ENCODE results near the gene VPS9D1.

DNA sequence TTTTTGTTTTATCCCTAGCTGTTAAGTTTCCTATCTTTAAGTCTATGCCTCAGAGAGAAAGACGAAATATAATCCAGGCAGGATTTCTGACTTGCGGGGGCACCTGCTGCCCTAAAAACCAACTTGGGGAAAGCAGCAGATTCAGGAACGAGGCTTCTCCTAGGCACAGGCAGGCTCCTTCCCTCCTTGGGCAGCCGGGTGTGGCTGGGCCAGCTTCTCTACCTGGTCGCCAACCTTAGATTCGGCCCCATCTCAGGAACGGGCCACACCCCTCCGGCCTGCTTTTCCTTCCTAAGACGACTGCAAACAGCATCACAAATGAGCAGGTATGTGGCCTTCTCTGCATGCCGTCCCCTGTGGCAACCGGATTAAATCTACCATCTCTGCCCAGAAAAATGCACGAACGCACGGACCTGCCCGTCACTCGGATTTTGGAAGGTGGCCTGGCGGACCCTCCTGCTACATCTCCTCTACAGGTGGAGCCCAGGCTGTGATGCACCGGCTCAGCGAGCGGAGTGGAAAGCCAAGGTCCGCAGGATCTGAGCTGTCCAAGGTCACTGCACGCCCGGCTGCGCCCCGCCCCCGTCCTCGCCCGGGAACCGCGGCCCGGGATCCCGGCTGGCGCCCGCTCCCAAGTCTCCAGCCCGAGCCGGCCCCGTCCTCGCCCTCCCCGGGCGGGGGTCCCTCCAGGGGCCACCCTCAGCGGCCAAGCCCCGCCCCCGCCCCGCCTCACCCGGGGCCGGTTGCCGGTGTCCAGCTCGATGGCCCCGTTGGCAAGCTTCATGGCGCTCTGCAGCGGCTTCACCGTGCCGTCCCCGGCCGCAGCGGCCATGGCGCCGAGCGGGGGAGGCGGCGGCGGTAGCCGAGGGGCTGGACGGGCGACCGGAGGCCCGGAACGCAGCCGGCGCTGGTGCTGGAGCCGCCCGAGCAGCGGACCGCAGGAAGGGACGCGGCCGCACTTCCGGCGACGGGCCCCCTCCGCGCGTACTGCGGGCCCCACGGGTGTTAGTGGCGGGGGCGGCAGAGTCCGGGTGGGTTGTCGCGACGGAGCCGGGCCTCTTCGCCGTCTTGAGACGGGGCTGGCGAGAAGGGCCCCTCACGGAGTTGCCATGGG is at the start of gene VPS9D1:
Gene VPS9D1 (minus strand): TSS at position 869 of the 1,114 bp plus-strand sequence.
- RRBS: 2% methylated on average over 69 of the region's 97 CpGs
CAGE:
- cytosol, long polyA plus RNA: start-site peak on the minus strand centred at position 670 of the sequence, 152 bp wide, 23 and 15 reads in 2 replicates; start-site peak on the minus strand centred at position 878 of the sequence, 80 bp wide, 68 and 152 reads in 2 replicates
- long polyA plus RNA: start-site peak on the minus strand centred at position 876 of the sequence, 82 bp wide, 218 and 126 reads in 2 replicates
- nucleus, long polyA plus RNA: start-site peak on the minus strand centred at position 876 of the sequence, 82 bp wide, 793 and 1,401 reads in 2 replicates

GRCh38 chr16:89722626-89722948 is 1.2 kb downstream of the ZNF276 start:
- RRBS: no CpG with 5 or more reads among the region's 20 CpGs
CAGE:
- cytosol, long polyA plus RNA: no peak
- long polyA plus RNA: no peak
- nucleus, long polyA plus RNA: no peak

DNA sequence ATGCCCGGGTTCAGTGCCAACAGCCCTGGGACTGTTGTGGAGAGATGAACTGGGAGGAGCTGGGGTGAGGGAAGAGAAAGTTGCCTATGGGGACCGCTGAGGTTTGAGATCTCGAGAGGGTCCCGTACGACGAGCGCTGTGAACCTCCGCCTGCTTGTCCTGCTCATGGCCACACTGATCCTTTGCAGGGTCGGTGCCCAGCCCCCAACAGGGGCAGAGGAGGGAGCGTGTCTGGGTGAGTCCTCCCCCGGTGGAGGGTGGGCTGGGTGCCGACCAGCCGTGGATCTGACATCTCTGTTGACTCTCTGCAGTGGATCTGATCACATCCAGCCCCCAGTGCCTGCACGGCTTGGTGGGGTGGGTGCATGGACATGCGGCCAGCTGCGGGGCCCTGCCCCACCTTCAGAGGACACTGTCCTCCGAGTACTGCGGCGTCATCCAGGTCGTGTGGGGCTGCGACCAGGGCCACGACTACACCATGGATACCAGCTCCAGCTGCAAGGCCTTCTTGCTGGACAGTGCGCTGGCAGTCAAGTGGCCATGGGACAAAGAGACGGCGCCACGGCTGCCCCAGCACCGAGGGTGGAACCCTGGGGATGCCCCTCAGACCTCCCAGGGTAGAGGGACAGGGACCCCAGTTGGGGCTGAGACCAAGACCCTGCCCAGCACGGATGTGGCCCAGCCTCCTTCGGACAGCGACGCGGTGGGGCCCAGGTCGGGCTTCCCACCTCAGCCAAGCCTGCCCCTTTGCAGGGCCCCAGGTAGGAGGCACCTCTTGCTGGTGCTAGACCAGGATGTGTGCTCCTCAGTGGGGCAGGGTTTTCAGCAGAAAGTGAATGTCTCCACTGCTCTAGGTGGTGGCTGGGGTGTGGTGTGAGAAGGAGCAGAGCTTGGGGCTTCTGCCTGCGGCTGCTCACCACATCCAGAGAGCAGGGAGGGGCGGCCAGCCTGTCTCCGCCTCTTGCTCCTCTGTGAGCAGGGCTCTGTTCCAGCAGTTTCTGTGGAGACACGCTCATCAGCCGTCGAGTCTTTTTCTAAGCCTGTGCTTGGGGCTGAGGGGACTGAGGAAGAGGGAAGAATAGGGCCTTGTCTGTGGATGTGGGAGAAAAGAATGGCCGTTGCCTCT is 2.0 kb downstream of the ZNF276 start:
- RRBS: no CpG with 5 or more reads among the region's 40 CpGs
CAGE:
- cytosol, long polyA plus RNA: no peak
- long polyA plus RNA: no peak
- nucleus, long polyA plus RNA: no peak

DNA sequence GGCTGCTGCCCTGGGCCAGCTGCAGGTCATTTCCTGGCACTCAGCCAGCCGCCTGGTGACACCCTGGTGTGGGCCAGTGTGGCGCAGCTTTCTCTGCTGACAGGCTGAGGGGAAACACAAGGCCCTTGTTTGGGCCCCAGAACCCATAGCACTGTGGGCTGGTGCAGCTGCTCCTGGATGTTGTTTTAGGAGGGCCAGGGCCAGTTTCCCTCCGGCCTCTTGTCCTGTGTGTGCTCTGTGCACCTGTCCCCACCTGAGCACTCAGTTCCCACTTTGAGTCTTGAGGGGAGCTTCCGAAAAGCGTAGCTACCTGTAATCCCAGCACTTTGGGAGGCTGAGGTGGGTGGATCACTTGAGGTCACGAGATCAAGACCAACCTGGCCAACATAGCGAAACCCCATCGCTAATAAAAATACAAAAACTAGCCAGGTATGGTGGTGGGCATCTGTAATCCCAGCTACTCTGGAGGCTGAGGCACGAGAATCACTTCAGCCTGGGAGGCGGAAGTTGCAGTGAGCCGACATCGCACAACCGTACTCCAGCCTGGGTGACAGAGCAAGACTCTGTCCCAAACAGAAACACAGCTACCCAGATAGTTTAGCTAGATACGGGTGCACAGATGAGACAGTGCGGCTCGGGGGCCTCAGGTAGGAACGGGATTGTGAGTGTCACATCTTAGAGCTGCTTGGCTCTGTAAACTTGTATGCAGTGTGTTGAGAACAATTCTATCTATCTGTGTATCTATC is 2.9 kb downstream of the ZNF276 start:
- RRBS: no CpG with 5 or more reads among the region's 17 CpGs
CAGE:
- cytosol, long polyA plus RNA: no peak
- long polyA plus RNA: no peak
- nucleus, long polyA plus RNA: no peak

- RRBS: 91% methylated on average over 8 of the region's 38 CpGs
CAGE:
- cytosol, long polyA plus RNA: no peak
- long polyA plus RNA: no peak
- nucleus, long polyA plus RNA: no peak
These were observed 8.0 kb downstream of the ZNF276 start for GRCh38 chr16:89728897-89730270.

- RRBS: no CpG with 5 or more reads among the region's 4 CpGs
CAGE:
- cytosol, long polyA plus RNA: no peak
- long polyA plus RNA: no peak
- nucleus, long polyA plus RNA: no peak
These were observed 5.8 kb upstream of the SPIRE2 start for GRCh38 chr16:89822448-89822881.

DNA sequence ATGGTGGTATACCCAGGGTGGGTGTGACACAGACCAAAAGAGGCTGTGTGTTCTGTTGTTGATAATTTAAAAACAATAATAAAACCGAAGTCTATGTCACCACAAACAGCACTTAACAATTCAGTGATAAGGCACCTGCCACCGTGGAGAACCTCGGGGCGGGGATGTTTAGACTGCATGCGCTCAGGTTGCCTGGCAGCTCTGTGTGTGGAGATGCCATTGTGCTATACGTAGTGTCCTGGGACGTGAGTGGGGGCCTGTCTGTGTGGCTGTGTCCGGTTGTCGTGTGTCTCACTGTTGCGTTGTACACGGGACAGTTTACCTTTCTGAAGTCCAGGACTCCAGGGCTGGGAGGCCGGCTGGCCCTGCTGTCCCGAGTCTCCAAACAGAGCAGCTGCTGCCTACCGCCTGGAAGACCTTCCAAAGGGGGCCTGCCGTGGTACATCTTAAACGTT is 18.8 kb downstream of the SPIRE2 start:
- RRBS: 73% methylated on average over 5 of the region's 16 CpGs
CAGE:
- cytosol, long polyA plus RNA: no peak
- long polyA plus RNA: no peak
- nucleus, long polyA plus RNA: no peak

DNA sequence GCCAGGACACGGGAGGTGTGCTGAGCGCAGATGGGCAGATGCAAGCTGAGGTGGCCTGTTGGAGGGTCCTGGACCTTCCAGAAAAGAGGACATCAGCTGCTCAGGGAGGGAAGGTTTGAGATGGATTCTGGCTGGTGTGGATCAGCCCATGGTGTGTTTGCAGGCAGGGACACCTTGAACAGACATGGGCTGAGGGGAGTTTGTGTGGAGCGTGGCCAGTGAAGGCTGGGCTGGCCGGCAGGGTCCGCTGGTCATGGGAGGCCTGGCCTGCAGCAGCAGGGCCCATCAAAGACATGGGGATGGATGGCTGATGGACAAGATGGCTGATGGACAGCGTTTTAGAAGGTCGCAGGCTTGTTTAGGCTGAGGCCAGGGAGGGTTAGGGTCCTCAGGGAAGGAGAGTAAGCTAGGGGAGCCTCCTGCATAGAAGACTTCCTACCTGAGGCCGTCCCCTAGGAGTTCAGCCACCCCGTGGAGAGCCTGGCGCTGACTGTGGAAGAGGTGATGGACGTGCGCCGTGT is 10.3 kb upstream of the TCF25 start:
- RRBS: no CpG with 5 or more reads among the region's 13 CpGs
CAGE:
- cytosol, long polyA plus RNA: no peak
- long polyA plus RNA: no peak
- nucleus, long polyA plus RNA: no peak

DNA sequence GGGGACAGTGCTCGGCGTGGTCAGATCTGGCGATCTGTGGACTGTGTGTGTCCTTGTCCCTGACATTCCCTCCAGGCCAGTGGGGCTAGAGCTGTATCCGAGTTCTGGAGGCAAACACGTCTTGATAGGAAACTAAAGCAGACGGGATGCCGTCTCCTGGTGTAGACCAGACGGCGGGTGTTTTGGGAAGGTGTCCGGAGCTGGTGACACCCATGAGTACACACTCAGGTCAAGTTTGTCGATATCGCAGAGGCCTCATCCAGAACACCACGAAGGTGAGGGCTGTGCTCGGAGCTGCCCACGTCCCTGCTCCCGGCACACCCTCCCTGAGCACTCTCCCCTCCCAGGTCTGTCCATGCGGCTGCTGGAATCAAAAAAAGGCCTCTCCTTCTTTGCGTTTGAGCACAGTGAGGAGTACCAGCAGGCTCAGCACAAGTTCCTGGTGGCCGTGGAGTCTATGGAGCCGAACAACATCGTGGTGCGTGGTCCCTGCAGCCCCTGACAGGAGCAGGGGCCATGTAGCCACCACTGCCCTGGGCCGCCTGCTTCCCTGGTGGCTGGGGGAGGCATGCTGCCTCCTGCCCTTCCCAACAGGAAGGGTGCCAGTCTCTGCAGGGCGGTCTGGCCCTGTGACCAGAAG is 20.1 kb downstream of the TCF25 start:
- RRBS: no CpG with 5 or more reads among the region's 24 CpGs
CAGE:
- cytosol, long polyA plus RNA: no peak
- long polyA plus RNA: no peak
- nucleus, long polyA plus RNA: no peak

GRCh38 chr16:89906168-89906696 is 12.4 kb upstream of the MC1R start:
- RRBS: 97% methylated on average over 12 of the region's 28 CpGs
CAGE:
- cytosol, long polyA plus RNA: no peak
- long polyA plus RNA: no peak
- nucleus, long polyA plus RNA: no peak

GRCh38 chr16:89972413-89973303 is 24.1 kb downstream of the DEF8 start:
- RRBS: 2% methylated on average over 30 of the region's 93 CpGs
CAGE:
- cytosol, long polyA plus RNA: no peak
- long polyA plus RNA: no peak
- nucleus, long polyA plus RNA: no peak

- RRBS: no CpG with 5 or more reads among the region's 13 CpGs
CAGE:
- cytosol, long polyA plus RNA: no peak
- long polyA plus RNA: no peak
- nucleus, long polyA plus RNA: no peak
These were observed 24.8 kb downstream of the DEF8 start for GRCh38 chr16:89973304-89973850.

DNA sequence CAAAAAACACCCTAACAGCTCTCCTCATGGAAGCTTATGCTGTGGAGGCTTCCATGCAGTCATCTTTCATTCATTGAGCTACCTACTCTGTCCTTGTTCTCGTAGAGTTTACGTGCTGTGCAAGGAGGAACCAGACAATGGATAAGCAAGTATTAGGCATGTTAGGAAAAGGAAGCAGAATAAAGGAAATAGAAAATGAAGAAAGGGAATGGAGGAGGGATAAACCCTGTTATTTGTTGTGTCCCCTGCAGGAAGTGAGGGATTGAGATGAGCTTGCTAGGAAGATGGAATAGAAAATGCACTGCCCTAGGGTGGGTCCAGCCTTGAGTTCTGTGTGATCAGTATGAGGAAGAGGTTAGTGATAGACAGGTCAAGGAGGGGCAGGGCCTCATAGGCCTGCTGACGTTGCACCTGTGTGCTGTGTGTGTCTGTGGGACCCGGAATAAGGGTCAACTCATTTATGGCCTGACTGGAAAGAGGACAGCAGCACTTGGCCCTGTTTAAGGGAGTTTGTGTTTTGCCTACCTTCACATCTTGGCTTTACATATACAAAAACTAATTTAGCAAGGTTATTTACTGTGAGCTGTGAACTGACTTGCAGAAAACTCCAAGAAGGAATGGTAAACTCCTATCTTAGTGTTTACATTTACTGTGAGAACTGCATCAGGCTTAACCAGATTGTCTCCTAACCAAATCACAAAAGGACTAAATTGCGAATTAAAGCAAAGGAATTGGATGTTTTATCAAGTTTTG is 26.3 kb downstream of the DEF8 start:
- RRBS: no CpG with 5 or more reads among the region's 5 CpGs
CAGE:
- cytosol, long polyA plus RNA: no peak
- long polyA plus RNA: no peak
- nucleus, long polyA plus RNA: no peak